Skeletal muscle cell (primary cell): ENCODE results near the genes GLUL, SHCBP1L and LAMC1.

DNA sequence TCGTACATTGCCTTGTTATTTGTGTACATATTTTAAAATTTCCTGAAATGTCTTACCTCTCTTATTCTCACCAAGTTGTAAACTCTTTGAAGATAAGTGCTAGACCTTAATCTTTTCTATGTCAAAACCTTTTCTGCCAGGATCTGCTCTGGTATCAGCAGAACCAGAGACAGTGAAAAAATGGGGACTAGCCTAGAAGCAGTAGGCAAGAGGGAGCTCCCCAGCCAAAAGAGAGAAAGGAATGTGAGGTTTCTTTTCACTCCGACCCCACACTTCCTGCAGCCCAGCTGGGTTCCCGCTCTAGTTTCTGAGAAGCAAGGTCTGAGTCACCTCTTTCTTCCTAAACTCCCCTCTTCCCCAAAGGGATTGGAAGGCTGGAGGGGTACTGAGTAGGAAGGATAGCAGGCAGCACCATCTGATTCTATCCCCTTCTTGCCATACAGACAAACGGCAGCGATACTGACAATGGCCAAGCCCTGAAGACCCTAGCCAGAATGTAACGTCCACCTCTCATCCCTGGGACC lies 12.9 kb downstream of the IER5 start:
- RRBS: no CpG with 5 or more reads among the region's 6 CpGs

GRCh38 chr1:181101911-181102392 lies 13.5 kb downstream of the IER5 start:
- RRBS: no CpG with 5 or more reads among the region's 4 CpGs

GRCh38 chr1:181112460-181112912 lies 24.0 kb downstream of the IER5 start:
- RRBS: no CpG with 5 or more reads among the region's 3 CpGs

DNA sequence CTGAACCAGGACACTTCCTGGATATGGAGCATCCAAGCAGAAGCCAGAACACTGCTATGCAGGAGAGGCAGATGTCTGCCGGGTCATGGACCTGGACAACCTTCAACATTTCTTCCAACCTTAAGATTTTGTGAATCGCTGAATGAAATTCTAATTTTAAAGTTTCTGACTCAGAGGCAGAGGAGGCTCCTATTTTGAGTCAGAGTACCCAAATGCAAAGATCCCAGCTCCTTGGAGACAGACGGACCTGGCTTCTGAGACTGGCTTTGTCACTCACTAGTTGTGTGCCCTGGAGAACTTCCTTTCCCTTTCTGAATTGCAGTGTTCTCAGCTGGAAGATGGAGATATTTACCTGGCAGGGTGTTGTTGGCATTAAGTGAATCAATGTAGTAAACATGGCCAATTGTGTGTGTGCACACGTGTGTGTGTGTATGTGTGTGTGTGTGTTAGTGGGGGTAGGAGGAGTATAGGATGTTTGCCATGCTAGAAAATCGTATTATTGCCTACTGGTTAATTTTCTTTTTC lies 51.9 kb downstream of the IER5 start:
- RRBS: no CpG with 5 or more reads among the region's 5 CpGs

DNA sequence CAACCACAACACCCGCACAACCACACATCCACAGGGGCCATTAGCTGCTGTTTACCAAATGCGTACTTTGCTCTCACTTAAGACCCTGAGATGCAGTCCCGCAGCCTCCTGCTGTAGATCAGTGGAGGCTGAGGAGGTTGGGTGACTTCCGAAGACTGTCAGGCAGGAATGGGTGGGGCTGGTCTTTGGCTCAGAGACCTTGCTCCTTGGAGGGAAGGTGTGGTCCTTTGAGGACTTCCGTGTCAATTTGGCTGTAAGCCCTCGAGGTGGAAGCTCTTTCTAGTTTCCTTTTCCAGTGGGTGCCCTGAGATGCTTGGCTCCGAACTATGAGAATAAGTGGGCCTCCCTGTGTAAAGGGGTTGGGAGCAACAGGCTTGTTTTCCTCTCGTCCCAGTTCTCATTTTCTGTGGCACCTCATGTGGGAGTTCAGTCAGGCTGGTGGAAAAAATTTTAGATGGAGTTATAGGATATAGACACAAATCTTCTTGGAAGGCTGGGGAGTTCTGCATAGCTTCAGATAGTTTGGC lies 71.4 kb downstream of the IER5 start:
- RRBS: no CpG with 5 or more reads among the region's 8 CpGs

DNA sequence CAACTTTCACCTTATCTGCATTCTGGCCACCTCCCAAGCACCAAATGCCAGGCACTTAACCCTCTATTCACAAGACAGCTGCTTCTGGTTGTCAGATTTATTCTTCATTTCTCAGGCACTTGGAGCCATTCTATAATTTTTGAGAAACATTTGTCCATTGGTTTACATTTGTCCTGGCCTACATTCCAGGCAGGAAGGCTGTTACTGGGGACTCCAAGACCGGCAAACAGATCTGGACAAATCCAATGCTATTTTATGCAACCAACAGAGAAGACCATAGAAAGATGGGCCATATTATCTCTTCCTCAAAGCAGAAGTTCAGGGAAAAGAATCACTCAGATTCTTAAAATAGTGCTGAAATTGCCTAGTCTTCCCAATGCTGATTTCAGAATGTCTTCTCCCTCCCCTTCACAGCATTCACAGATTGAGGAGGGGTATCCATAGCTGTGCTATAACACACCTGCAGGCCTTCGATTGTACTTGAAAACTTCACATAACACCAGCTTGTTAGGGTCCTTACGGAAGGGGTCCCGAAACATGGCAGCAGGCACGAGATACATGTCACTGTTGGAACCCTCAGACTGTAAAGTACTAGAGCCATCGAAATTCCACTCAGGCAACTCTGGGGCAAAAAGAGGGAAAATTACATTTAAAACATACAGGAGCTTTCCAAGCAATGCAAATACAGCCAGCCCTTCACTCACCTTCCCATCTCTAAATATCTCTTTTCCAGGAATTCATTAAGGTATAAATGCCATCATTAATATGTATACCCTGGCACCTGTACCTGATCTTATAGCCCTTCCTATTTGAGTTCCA lies 4.7 kb downstream of the GLUL start:
- RRBS: no CpG with 5 or more reads among the region's 6 CpGs

- RRBS: under 1% methylated on average over 12 of the region's 81 CpGs
These were observed at the start of gene GLUL for GRCh38 chr1:182391668-182392829. GLUL (minus strand) TSS chr1:182391790.

GRCh38 chr1:182397593-182398103 lies 2.8 kb downstream of the TEDDM1 start:
- RRBS: no CpG with 5 or more reads among the region's 8 CpGs

DNA sequence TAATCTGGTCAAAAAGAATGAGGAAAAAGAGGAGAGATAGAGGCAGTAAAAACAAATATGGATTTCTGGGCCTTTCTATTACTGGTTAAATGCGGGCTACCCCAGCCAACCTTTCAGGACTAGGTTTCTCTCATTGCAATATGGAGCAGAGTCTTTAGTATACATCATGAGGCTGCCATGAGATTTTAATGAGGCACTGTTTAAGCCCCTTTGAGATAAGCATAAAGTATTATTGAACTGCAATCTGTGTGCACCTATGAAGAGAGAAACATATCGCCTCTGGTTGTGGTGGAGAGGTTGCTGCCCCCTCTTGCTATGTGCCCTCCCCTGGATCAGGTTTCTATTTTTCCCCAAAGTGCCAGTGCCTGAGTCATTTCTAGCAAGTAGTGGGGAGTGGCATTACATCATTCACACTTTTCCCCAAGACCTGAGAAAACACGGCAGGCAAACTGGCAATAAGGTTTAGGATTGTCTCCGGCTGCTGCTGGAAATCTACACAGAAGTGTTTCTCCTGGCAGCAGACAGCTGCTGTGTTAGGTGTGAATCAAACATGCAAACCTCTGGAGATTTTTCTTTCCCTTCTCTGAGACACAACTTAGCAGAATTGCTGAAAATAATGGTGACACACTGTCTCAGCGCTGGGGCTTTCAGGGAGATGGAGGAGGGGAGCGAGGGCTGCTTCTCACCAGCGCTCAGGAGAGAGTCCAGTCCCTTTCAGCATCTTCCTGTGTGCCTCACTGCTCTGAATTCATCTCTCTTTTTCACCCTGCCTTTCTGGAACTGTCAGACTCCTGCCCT lies 13.6 kb upstream of the RGS16 start:
- RRBS: no CpG with 5 or more reads among the region's 7 CpGs

GRCh38 chr1:182633684-182634360 lies 29.6 kb upstream of the RGS16 start:
- RRBS: no CpG with 5 or more reads among the region's 11 CpGs

DNA sequence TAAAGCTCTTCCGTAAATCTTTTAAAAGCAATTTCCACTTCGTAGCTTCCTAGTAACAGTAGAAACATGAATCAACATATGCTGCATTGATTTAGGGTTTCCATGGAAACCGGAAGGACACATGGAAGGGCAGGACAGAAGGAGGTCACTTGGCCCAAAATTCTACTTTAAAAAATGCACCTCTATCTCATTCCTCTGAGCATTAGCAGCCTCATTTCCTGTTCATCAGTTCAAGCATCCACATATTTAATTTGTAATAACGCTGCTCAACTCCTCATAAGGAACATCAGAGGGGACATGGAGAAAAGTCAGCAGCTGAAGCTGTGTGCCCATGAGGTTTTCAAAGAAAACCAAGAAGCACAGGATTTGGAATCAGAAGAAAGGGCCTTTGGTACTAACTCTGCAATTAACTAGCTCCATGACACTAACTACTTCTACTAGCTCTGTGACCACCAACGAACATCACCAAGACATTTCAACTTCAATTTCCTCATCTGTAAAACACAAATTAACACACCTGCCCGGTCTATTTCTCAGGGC lies 7.9 kb downstream of the RGS8 start:
- RRBS: no CpG with 5 or more reads among the region's 6 CpGs

GRCh38 chr1:182953051-182953340 lies at the start of gene SHCBP1L:
SHCBP1L (minus strand) TSS chr1:182953166.
- RRBS: 27% methylated on average over 3 of the region's 32 CpGs

- RRBS: 0% methylated on average over 4 of the region's 40 CpGs
These were observed 976 bp upstream of the LAMC1 start for GRCh38 chr1:183021985-183022903.

DNA sequence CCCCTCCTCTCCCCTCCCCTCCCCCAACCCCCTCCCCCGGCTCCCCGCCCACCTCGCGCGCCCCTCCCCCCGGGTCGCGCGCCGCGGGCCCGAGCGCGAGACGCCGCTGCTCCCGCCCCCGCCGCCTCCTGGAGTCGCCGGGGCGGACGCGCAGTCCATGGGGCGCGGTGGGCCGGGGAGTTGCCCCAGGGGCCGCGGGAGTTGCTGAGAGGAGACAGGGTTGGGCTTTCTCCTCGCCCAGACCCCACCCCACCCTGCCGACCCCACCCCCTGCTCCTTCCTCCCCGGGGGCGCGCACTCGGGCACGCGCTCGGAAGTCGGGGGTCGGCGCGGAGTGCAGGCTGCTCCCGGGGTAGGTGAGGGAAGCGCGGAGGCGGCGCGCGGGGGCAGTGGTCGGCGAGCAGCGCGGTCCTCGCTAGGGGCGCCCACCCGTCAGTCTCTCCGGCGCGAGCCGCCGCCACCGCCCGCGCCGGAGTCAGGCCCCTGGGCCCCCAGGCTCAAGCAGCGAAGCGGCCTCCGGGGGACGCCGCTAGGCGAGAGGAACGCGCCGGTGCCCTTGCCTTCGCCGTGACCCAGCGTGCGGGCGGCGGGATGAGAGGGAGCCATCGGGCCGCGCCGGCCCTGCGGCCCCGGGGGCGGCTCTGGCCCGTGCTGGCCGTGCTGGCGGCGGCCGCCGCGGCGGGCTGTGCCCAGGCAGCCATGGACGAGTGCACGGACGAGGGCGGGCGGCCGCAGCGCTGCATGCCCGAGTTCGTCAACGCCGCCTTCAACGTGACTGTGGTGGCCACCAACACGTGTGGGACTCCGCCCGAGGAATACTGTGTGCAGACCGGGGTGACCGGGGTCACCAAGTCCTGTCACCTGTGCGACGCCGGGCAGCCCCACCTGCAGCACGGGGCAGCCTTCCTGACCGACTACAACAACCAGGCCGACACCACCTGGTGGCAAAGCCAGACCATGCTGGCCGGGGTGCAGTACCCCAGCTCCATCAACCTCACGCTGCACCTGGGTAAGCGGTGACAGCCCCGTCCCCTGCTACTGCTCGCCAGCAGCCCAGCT lies at the start of gene LAMC1:
Gene LAMC1 (plus strand): TSS at position 295 of the 1,059 bp plus-strand sequence.
- RRBS: under 1% methylated on average over 59 of the region's 123 CpGs

- RRBS: no CpG with 5 or more reads among the region's 13 CpGs
These were observed 80.0 kb downstream of the LAMC1 start for GRCh38 chr1:183103221-183103698.

GRCh38 chr1:183121552-183122375 lies 64.3 kb upstream of the LAMC2 start:
- RRBS: no CpG with 5 or more reads among the region's 12 CpGs

- RRBS: no CpG with 5 or more reads among the region's 3 CpGs
These were observed 58.1 kb upstream of the LAMC2 start for GRCh38 chr1:183127920-183128460.

DNA sequence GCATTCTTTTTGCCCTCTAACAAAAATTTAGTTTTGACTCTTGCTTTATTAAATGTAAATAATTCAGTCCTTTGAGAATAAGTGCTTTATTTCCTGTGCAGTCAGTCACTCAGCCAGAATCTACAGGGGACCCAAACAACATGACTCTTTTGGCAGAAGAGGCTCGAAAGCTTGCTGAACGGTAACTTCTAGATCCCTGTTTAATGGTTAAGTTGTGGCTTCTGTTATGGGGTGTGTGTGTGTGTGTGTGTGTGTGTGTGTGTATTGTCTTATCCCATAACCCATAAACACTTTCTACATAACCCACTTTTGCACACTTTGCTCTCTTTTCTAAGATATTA lies 54.9 kb upstream of the LAMC2 start:
- RRBS: no CpG with 5 or more reads among the region's 2 CpGs